Mammary microvascular endothelial cell (primary cell): ENCODE measurements around a stretch of chr3.

DNA sequence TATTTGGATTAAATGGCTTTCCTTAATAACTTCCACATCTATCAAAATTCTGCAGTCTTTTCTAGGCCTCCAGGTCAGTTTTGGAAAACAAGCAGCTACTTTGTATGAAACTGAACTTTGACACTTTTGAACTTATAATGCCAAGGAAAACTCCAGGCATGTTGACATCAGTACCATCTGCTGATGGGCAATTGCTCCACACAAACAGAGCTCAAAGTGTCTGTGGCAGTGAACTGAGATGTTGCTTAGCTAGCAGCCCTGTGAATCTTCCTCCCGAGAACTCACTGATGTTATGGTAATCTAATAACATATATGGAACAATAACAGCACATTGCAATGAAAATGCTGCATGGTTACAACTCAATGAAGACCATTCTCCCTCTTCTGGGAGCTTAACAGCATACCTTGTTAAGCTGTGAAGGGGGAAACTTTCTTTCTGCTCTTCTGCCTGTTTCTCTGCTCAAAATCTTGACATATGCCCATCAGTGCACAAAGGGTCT, 250.1 kb downstream of the THRB start:
- RAMPAGE, long total RNA: no peak

GRCh38 chr3:24467139-24467520, 27.5 kb downstream of the THRB start:
- RAMPAGE, long total RNA: no peak

DNA sequence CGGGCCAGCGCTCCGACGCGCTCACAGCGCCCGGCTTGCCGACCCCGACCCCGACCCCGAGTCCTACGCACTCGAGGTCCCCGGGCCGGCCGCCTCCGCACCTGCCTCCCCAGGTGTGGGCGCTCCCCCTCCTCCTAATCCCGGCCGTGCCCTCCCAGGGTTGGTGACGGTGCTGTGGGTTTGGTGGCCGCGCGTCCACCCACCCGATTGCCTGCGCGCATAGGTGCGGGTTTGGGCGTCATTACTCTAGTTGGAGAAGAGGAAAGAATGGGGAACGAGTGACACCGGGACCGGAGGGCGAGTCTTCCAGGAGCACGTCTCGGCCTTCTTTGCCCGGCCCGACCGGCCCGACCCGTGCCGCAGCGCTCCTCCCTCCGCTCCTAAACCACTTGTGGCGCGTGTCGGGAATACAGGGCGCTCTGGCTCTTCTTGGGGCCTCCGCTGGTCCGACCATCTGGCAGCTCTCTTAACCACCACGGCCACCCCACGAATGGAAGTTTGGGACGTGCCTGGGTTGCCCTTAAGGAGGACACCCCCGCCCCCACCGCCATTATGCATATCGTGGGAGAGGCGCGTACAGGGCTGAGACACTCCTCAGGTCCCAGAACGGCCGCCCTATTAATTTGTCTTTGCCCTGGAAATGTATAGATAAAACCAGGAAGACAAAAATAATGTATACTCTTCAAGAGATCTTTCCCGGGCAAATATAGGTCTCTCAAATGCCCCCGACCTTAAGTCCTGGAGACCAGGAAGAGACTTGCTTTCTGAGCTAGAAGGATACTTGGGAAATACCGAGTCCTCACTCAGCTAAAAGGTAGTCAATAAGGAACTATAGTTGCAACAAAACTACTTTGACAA, 950 bp upstream of the THRB start:
- RAMPAGE, long total RNA: no peak

- RAMPAGE, long total RNA: no peak
These were observed 92.3 kb downstream of the TOP2B start for GRCh38 chr3:25572342-25572860.

DNA sequence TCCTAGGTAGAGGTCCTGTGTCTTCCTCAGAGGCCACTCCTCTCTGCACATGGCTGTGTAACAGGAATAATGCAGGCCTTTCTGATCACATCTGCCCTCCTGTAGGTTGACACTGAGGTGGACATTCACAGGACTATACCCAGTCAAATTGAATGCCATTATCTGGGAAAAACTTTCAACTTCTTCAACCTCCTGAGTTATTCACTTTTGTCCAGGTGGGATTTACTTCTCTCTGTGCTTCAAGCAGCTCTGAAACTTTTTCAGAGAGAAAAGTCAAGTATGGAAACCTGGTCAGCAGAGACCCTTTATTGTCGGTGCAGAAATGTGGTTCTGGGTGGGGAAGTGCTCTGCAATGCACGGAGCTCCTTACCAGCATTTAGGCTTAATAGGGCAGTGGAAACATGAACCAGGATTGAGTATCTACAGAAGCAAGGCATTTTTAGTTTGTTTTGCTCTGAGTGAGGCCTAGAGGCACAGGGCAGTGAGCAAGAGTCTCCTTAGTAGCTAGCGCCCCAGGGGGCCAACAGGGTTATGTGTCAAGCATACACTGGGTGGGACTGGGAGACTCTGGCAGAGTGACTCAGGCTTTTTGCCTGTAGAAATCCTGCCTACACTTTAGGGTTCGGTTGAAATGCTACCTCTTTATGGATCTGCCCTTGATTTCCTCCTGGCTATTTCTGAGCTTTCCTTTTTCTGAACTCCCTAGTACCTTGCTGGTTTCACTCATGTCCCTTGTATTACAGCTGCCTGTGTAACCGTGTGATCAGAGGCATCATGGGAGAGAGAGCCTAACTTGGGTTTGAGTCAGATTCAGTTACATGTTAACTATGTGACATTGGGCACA, 72.3 kb downstream of the TOP2B start:
- RAMPAGE, long total RNA: no peak

DNA sequence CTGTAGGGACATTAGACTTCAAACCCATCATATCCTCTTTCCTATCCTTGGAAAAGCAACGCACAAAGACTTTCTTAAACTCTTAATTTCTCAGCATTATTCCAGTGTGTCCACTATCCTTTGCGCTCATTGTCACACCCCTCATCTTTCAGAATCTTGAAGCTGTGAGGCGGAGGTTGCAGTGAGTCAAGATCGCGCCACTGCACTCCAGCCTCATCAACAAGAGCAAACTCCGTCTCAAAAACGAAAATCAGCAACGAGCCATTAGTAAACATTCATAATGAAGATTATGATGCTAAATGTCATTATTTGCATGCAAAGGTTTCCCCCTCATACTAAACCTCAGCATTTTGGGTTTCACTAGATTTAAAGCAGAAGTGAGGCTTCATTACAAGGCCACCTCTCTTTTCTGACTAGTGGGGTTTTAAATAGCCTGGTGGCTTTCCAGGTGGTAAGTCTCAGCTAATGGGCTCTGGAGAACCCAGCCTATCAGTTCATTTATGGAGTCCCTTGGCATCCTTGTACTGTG, 1.7 kb downstream of the NGLY1 start:
- RAMPAGE, long total RNA: no peak

DNA sequence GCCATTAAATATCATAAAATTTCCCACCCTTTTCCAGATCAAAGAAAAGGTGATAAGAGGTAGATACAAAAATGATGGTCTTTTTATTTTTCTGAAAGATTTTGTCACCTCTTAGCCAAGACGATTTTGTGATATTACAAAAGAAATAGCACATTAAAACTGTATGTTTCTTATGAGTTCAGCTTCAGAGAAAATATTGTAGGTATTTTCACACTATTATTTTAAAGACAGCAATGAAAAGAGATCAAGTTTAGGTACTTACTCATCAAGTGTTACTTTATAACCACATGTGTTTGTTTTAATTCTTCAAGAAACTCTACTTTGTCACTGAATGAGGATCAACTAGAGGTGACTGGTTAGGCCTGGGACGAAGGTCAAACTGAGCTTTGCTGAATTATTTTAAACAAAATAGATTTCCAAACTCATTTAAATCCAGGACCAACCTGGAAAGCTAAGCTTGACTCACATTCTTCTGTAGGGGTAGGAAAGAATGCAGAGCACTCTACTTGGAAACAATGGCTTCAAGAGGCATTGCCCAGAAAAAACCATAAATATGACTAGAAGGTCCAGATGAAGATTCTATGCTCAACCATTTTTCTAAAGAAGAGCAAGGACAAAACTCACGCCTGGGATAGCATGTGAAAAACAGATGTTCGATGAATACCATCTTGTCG, 1.3 kb upstream of the OXSM start:
- RAMPAGE, long total RNA: no peak

DNA sequence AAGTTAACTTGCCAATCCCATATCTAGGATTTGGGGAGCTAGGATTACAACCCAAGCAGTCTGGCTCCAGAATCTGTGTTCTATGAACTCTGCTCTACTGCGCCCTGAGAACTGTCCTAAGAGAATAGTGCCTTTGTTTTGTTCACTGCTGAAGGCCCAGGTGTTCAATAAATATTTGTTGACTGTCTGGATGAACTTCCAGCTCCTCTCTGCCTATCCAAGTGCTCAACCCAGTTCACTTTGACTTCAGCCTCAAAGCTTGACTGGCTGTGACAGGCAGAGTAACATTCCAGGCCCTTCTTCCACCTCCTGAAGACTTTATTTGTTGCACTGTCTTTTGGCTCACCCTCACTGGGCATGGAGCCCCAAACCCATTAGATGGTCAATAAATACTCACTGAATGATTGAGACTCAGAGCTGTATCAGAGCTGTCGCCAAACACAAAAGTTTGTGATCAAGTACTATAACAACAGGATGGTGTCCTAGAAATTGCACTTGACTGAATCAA, 2.9 kb downstream of the NEK10 start:
- RAMPAGE, long total RNA: no peak

DNA sequence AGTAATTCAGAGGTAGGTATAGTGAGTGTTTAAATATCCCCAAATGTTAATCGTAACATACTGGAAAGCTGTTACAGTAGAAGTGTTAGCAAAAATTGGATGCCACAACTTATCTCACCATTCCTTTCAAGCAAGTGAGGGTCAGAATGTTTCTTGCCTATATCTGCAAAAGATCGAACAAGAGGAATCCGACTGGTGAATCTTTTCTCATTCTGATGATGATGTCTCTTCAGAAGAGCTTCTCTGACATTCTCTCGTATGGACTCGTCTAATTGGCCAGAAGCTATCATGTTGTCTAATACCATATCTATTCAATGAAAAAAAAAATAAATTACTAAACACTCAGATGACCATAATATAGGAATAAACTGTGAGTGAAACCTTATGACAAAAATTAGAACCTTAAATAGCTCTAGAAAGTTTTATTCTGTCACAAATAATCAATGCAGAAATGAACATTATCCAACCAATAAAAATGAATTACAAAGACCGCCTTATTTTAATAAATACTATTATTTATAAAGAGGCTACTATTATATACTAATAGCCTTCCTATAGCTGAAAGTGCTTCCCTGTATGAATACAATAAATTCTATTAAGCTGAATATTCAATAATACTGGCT, 50.3 kb downstream of the SLC4A7 start:
- RAMPAGE, long total RNA: no peak

- RAMPAGE, long total RNA: no peak
These were observed 82.7 kb downstream of the EOMES start for GRCh38 chr3:27639293-27639885.

GRCh38 chr3:28240494-28240978, 883 bp upstream of the CMC1 start:
- RAMPAGE, long total RNA: no peak

- RAMPAGE, long total RNA: no peak
These were observed 129.8 kb downstream of the RBMS3 start for GRCh38 chr3:29410693-29411010.

DNA sequence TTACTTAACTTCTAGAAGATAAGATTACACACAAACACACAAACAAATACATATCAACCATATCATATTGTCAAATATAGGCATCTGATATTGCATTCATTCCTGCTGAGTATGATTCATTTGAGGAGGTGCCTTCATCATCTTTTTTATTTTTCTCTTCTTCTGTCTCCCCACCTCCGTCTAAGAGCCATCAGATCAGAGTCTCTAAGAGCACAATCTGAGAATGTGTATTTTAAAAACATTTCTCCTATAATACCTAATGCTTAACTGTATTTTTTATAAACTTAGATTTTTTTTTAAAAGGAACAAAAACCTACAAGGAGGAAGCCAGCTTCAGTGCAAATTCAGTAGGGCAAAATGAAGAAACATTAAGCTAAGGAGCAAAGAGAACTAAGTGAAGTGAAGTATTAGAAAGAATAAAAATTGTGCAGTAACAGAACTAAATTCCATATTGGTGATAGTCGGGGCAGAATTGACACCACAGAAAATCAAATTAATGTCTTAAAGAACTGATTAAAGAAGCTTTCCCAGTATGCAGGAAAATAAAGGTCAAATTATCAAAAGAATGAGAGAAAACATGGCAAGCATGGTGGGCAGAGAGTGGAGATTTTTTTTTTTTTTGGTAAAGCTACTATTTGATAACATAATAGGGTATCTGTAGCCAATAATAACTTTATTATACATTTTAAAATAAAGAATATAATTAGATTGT, 317.8 kb downstream of the RBMS3 start:
- RAMPAGE, long total RNA: no peak

- RAMPAGE, long total RNA: no peak
These were observed 256.9 kb upstream of the TGFBR2 start for GRCh38 chr3:30349499-30349901.

DNA sequence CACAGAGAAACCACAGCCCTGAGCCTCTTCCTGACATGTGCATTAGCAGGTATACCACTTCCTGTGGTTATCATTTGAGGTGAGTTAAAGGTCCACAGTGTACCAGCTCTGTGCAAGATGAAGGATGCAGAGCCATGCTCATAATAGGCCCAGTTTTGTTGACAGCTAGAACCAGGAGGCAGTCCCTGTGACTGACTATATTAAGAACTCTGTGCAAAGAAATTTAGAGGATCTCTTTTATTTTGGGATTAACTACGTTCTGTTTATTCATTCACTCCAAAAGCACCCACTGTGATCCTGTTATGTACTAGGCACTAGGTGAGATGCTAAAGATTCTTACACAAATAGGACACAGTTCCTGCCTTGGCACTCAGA, 252.2 kb upstream of the TGFBR2 start:
- RAMPAGE, long total RNA: no peak

DNA sequence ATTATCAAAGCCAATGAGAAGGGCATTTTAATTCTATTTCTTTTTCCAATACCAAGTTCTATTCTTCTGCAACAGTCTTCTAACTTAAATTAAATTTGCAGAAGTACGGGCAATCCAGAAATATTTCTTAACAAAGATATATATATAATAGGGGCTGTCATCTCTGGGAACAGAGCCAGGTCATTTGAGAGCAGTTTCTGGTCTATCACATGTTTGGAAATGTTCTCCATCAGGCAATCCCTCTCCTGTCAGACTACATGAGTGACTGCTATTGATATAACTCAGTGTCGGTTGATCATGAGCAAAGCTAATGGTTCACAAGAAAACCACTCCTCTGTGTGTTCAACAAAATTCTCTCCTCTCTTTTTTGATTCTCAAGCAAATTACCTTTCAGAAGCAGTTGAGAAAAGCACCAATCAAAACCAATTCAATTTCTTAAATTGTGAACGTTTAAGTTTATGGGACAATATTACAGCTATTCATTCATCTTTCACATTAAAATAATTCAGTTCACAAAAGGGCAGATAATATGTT, 153.0 kb upstream of the TGFBR2 start:
- RAMPAGE, long total RNA: no peak

- RAMPAGE, long total RNA: start-site peak on the plus strand at chr3:30518884-30518932, 6 and 6 reads in 2 replicates
These were observed 88.0 kb upstream of the TGFBR2 start for GRCh38 chr3:30518137-30519050.

- RAMPAGE, long total RNA: no peak
These were observed 7.5 kb upstream of the TGFBR2 start for GRCh38 chr3:30598801-30599367.

- RAMPAGE, long total RNA: no peak
These were observed 11.1 kb downstream of the TGFBR2 start for GRCh38 chr3:30617441-30617896.

DNA sequence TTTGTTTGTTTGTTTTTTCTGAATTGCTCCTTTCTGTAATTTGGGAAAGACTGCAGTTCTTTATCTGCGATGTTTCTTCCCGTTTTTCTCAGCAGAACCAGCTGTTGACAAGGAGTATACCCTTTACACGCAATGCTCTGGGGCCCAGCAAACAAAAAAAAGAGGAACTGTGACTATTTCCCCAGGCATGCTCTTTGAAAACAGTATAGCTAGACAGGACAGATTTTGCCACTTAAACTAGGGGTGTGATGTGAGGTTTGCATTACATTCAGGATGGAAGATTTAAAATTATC, 43.2 kb downstream of the TGFBR2 start:
- RAMPAGE, long total RNA: no peak